Metastatic Lung Carcinoma in the Adrenal Gland (tissue), 1 donor: ENCODE measurements around a stretch of chr22.

DNA sequence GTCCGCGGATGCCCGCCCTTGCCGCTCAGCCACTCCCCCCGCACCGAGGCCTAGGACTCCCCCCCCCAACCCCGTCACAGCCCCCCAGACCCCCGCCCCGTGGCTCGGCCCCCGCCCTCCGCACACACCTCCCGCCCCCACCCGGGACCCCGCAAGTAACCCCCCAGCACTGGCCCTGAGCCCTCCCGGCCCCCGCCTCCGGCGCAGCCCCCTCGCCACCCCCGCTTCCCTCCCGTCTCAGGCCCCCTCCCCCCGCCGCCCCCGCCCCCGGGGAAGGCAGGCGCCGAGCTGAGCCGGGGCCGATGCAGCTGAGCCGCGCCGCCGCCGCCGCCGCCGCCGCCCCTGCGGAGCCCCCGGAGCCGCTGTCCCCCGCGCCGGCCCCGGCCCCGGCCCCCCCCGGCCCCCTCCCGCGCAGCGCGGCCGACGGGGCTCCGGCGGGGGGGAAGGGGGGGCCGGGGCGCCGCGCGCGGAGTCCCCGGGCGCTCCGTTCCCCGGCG, 46.2 kb upstream of the ARSA start:
- PRO-cap = no peak

GRCh38 chr22:50698303-50698981, 39.6 kb upstream of the ACR start:
- PRO-cap = no peak